Heart (tissue), 3 donors: Measurements from ENCODE around the gene TOGARAM1.

GRCh38 chr14:38042138-38042638 lies 165.5 kb upstream of the SSTR1 start:
- RAMPAGE, long total RNA, 2 experiments, result no peak in any of the 2 experiments

GRCh38 chr14:38255018-38255764 lies 702 bp downstream of the CLEC14A start:
- RAMPAGE, long total RNA, 2 experiments, result no peak in any of the 2 experiments

- RAMPAGE, long total RNA, 2 experiments, result no peak in any of the 2 experiments
These were observed 34.8 kb upstream of the CLEC14A start for GRCh38 chr14:38290589-38291140.

- RAMPAGE, long total RNA, 2 experiments, result no peak in any of the 2 experiments
These were observed 149.9 kb upstream of the CLEC14A start for GRCh38 chr14:38405700-38406351.

DNA sequence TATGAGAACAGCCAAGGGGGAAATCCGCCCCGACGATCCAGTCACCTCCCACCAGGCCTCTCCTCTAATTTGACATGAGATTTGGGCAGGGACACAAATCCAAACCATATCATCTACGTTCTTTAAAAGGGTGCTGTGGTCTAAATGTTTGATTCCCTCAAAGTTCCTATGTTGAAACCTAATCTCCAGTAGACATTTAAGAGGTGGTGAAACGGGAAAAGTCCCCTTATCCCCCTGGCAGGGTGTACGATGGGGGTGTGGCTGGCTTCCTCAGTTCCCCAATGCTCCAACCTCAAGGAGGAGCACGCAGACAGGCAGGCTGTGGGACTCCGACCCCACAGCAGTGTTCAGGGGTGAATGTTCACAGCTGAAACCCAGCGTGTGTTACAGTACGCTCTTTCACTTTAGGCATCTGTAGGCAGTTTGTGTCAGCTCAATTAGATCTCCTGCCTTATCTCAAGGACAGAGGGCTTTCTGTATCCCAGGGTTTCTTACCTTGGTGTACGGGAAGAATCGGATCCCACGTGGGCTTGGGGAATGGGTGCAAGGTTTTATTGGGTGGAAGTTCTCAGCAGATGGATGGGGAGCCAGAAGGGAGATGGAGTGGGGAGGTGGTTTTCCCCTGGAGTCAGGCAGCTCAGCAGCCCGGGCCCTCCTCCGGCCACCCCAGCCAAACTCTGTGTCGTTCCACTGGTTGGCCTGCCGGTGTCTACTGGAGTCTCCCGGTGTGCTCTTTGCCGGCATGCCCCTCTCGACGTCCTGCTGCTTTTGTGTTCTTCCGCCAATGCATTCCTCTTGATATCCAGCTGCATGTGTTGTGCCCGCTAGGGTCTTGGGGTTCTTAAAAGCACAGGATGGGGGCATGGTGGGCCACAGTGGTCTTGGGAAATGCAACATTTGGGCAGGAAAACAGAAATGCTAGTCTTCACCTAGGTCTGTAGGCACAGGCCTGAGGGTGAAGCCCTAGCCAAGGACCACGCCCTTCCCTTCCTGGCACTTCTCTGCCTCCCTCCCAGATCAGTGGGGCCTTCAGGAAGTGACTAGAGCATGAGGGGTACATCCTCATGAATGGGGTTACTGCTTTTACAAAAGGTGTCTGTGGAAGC lies 73.0 kb downstream of the SEC23A start:
- RAMPAGE, long total RNA, 2 experiments, result no peak in any of the 2 experiments

GRCh38 chr14:39102331-39102932 lies 603 bp downstream of the SEC23A start:
- RAMPAGE, long total RNA, 2 experiments, result no peak in any of the 2 experiments

DNA sequence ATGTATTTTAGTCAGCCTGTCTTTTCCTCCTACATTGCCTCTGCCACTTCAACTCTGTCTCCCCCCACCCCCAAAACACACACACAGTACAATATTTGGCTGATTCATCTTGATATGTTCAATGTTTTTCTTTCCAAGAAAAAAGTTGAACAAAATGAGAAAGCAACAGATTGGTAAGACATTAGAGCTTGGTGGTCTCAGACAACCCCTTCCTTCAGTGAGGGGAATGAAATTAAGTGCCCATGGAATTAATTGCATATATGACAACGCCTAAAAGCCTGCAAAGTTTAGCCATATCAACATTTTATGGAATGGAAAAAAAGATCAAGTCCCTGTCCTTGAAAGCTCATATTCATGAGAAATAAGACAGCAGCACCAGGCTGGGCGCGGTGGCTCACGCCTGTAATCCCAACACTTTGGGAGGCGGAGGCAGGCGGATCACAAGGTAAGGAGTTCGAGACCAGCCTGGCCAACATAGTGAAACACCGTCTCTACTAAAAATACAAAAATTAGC lies 834 bp upstream of the SEC23A start:
- RAMPAGE, long total RNA, 2 experiments, result no peak in any of the 2 experiments

- RAMPAGE, long total RNA, 2 experiments, result no peak in any of the 2 experiments
These were observed 8.9 kb downstream of the PNN start for GRCh38 chr14:39184069-39184268.

GRCh38 chr14:40955187-40955521 lies 651.5 kb upstream of the LRFN5 start:
- RAMPAGE, long total RNA, 2 experiments, result no peak in any of the 2 experiments

DNA sequence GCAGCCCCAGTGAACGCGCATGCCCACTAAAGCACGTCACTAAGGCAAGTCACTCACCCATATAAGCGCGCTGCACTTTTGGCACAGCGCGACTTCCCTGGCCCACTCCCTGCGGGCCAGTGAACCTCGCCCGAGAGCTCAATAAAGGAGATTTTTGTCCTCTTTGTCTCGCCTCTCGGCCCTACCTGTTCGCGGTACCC lies 8.9 kb upstream of the LRFN5 start:
- RAMPAGE, long total RNA, 2 experiments, result no peak in any of the 2 experiments

- RAMPAGE, long total RNA, 2 experiments, result no peak in any of the 2 experiments
These were observed at the start of gene TOGARAM1 for GRCh38 chr14:44962071-44963225. Gene TOGARAM1, plus strand, starts transcription at chr14:44962190.

DNA sequence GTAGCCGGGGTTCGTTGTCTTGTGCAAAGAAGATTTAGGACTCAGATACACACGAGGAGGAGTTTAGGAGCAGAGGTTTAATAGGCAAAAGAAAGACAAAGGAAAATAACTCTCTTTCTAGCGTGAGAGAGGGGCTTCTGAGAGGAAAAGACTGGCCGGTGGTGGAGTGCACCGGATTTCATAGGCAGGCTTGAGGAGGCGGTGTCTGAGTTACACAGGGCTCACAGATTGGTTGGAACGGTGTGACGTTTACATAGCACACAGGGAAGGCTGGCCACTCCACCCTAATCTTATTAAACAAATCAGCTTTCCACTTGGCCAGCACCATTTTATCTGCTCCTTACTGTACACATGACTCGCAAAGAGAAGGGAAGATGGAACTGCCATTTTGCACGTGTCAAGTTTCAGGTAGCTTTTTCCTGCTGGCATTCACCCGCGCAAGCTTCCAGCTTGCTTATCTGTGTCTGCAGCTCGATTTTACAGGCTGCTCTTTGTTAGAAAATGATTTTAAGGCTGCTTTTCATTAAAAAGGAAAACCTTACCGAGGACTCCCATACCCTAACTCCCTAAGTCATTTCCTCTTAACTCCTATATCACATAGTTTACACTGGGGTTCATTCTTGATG lies 587.7 kb downstream of the RPL10L start:
- RAMPAGE, long total RNA, 2 experiments, result no peak in any of the 2 experiments

GRCh38 chr14:48259272-48259518 lies 583.8 kb upstream of the MDGA2 start:
- RAMPAGE, long total RNA, 2 experiments, result no peak in any of the 2 experiments

GRCh38 chr14:48734346-48734873 lies 851.8 kb downstream of the RPS29 start:
- RAMPAGE, long total RNA, 2 experiments, result no peak in any of the 2 experiments

DNA sequence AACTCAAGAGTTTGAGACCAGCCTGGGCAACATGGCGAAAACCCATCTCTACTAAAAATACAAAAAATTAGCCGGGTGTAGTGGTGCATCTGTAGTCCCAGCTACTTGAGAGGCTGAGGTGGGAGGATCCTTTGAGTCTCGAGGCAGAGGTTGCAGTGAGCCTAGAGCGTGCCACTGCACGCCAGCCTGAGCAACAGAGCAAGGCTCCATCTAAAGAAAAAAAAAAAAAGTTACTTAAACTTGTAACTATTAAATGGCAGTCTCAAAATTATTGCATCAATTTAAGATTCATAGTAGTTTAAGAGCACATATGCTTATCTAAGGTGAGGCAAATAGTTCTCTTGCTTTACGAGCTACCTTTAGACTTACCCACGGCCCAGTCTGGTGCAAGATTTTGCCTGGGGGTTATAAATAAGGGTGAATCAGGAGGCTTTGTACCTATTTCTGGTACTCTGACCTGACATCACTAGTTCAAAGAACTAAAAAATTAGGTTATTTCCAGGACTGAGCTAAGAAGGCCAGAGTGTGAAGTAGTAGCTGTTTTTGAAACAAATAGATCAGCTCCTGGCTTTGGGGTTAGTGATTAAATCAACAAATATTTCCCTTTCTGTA lies 3.4 kb downstream of the MGAT2 start:
- RAMPAGE, long total RNA, 2 experiments, result no peak in any of the 2 experiments

DNA sequence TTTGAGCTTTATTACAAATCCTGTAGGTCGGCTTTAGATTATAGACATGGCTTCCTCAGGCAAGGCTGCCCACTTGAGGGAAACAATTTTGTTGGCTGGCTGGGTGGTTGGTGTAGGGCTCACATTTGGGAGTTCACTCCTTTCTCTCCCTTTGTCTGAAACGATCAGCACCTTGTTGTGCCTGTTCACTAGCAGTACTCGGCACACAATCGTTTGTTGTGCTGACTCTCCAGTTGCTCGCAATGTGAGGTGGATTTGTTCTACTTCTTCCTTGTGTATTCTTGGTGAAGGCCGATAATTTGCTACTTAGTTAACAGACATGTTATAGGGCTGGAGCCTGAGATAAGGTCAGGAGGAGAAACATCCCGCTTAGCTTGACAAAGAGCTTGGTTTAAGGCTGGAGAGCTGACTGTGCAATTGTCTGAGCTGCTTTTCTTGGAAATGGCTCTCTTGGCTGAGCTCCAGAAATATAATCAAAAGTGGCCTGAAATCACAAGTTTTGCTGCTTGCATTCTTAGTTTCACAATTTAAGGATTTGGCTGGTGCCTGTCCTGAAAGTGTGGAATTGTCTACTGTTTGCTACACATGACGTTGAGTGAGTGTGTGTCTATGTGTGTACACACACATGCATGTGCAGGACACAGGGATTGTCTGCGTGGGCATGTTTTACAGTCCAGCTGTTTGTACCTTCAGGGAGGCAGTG lies 77.6 kb downstream of the ARF6 start:
- RAMPAGE, long total RNA, 2 experiments, result no peak in any of the 2 experiments

DNA sequence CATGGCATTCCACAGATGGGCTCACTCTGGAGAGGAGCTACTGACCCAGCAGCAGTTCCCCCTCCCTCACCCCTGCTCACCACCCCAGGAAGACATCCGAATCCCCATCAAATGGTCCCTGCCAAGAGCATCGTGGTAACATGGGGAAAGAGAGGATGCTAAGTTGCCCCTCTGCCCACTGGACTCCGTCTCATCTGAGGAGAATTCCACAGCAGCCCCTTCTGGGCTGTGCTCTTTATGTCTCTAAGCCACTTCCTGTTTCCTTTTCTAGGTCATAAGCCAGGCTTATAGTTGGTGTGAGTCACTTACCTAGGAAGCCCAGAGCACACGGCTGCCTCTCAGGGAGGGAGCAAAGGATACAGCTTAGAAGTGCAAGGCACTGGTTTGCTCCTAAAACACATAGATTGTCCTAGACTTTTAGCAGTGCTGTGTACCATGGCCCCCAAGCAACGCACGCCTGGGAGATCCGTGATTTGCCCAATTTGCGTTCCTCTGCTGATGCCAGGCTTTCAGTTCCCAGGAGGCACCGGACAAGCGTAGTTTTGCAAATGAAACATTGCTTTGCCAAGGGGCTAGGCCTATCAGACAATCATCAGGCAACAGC lies 75.9 kb downstream of the VCPKMT start:
- RAMPAGE, long total RNA, 2 experiments, result no peak in any of the 2 experiments

- RAMPAGE, long total RNA, 2 experiments, result no peak in any of the 2 experiments
These were observed 38.2 kb downstream of the SOS2 start for GRCh38 chr14:50193178-50193605.

- RAMPAGE, long total RNA, 2 experiments, result no peak in any of the 2 experiments
These were observed 9.0 kb downstream of the DMAC2L start for GRCh38 chr14:50320958-50321720.

- RAMPAGE, long total RNA, 2 experiments, result no peak in any of the 2 experiments
These were observed 30.0 kb downstream of the DMAC2L start for GRCh38 chr14:50342174-50342527.